Cardiac ventricle fibroblast (primary cell): ENCODE results near the genes CCT6B, UNC45B, CCL16 and CCL3.

DNA sequence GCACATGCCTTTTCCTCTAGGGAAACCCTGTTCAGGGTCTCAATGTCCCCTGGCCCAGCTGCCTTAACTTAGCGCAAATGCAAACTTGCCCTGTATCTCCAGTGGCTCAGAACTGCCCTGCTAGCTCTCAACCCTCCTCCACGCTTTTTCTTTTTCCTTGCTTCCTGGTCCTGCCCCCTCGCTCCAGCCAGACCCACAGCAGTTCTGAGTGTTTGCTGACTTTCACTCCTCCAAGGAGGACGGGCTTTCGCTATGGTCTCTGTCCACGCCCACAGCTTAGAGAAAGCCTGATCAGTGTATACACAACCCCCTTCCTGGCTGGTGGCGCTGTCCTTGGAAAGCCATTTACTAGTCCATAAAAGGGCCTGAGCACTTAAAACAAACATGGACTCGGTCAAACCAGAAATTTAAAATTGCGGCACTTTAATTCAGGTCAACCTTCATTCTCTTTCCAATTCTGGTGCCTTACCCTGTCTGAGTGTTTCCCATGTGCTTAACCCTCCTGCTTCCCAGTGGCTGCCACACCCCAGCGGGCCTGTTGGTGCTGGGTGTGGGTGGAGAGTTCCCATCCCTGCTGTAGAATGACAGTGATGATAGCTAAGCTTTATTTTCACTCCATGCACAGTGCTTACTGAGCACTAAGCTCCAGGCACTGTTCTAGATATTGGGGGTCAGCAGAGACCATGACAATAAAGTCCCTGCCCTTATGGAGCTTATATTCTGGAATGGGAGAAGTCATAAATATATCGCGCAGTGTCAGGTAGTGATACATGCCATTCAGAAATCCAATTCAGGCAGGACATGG, 15.5 kb upstream of the TMEM98 start:
- RAMPAGE, long total RNA = no peak

DNA sequence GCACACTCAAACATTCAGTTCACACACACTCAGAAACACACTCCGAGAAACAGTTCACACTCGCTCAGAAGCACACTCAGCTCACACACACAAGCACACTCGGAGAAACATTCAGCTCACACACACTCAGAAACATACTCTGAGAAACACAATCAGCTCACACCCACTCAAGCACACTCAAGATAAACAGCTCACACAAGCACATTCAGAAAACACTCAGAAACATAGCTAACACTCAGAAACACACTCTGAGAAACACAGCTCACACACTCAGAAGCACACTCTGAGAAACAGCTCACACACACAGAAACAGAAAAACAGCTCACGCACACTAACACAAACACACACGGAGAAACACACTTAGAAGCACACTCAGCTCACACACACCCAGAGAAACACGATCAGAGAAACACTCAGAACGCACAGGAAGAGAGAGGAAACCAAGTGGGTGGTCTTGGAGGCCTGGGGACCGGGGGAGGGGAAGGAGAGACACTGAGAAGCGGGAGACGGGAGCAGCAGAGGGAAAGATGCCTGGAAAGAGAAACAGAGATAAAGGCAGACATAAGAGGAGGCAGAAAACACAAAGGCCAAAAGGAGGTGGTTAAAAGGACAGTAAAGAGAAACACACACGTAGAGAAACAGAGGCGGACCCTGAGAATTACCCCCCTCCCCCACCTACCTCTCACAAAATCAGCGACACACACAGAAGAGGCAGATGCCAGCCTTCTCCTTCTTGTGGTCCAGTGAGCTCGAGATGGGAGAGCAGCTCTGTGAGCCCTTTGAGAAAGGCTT, 1.2 kb downstream of the TMEM98 start:
- RAMPAGE, long total RNA = no peak

GRCh38 chr17:33981914-33982477, 273.1 kb upstream of the CCL2 start:
- RAMPAGE, long total RNA = no peak

DNA sequence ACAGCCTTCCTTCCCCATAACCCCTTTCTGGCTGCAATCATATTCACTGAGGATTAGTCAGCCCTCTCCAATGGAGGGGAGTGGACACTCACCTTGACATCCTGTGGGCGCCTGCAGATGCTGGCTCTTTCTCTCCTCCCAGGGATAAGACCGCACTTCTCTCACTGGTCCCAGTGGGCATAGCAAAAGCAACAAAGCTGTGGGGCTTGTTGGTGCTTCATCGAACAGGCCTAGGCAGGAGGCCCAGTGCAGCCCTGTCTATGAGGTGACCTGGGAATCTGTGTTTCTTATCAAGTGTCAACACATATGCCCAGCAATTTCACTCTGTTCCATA, 271.0 kb upstream of the CCL2 start:
- RAMPAGE, long total RNA = no peak

- RAMPAGE, long total RNA = no peak
These were observed at the start of gene CCT6B for GRCh38 chr17:34960903-34961709. Gene CCT6B (minus strand): TSS chr17:34961460.

- RAMPAGE, long total RNA = no peak
These were observed 744 bp downstream of the LIG3 start for GRCh38 chr17:34981076-34981435.

- RAMPAGE, long total RNA = no peak
These were observed 18.1 kb downstream of the LIG3 start for GRCh38 chr17:34998086-34999113.

DNA sequence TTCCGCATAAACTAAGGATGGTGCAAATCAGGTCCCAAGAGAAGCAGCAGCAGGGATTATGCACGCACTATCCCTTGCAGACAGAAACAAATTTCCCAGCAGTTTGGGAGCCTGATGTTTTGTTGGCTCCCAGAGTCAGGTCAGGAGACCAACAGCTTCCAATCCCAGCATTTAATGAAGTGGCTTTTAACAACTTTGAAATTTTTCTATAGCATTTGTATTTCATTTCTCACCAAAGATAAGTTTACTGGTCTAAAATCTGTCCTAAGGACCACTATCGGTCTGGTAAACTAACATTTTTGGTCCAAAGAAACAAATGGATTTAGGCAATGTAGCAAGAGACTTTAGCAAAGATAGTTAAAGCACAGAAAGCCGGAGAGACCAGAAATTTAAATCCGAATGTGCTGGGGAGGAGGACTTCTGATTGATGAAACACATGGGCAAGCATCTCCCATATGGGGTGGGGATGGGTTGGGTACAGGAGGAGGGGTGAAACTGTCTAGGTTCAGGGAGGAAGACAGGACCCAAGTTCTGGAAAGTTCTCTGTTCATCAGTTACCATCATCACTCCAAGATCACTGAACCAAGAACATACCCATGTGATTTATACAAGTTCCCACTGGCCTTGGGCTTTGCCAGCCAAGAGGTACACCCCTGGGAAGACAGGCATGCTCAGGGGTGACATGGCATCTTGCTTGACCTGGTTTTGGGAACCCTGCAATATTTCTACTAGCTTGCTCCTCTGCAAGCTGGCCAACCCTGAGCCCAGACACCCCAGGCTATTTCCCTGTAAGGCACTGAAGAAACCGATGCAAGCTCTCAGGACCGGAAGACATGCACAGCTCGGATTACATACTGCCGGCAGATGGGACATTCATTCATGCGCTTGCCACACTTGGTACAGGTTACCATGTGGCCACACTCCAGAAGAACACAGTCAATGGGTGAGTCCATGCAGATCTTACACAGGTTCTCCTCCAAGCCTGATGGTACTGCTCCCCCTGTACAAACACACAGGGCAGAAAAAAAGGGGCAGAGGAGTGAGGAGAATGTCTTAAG, 31.2 kb downstream of the LIG3 start:
- RAMPAGE, long total RNA = no peak

DNA sequence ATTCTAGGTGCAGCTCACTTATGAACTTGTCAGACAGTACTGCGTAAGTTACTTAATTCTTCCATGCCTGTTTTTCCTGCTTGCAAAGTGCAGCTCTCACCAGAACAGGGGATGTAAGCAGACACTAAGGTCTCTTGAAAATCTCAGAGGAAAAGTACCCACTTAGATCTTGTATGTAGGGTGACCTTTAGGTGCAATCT, 38.7 kb downstream of the LIG3 start:
- RAMPAGE, long total RNA = no peak

GRCh38 chr17:35051663-35052214, 11.8 kb downstream of the RFFL start:
- RAMPAGE, long total RNA = no peak

- RAMPAGE, long total RNA = no peak
These were observed at the start of gene UNC45B for GRCh38 chr17:35147103-35148145. Gene UNC45B (plus strand): TSS chr17:35147817.

GRCh38 chr17:35214173-35214709, 20.0 kb upstream of the SLC35G3 start:
- RAMPAGE, long total RNA = no peak

GRCh38 chr17:35258476-35259312, 15.8 kb downstream of the SLFN5 start:
- RAMPAGE, long total RNA = no peak

DNA sequence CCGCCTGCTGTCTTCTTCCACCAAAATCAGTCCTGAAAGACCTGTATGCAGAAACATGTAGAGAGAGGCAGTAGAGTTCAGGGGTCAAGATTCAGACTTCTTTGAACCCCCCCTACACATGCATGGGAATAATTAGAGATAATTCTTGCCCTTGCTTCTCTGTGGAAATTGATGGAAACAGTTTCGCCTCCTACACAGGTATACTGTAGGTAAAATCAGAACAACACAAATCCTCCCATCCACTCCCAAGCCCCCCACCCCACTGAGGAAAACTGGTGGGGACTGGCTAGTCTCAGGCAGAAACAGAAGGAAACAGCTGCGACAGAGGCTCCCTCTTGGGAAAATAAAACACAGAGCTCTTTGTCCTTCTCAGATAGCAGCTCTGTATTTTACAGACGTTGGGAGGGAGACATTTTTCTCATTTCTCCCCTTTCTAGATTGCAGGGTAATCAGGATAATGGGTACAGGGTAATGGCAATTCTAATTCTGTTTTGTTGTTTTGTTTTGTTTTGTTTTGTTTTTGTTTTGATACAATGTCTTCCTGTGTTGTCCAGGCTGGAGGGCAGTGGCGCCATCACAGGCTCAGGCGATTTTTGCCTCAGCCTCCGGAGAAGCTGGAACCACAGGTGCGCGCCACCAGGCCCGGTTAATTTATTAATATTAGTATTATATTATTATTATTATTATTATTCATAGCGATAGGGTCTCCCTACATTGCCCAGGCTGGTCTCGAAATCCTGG, 1.0 kb downstream of the SLFN13 start:
- RAMPAGE, long total RNA = no peak

- RAMPAGE, long total RNA = no peak
These were observed 6.3 kb downstream of the SLFN12L start for GRCh38 chr17:35531242-35531522.

- RAMPAGE, long total RNA = no peak
These were observed 4.2 kb downstream of the SLFN12L start for GRCh38 chr17:35533124-35533790.

DNA sequence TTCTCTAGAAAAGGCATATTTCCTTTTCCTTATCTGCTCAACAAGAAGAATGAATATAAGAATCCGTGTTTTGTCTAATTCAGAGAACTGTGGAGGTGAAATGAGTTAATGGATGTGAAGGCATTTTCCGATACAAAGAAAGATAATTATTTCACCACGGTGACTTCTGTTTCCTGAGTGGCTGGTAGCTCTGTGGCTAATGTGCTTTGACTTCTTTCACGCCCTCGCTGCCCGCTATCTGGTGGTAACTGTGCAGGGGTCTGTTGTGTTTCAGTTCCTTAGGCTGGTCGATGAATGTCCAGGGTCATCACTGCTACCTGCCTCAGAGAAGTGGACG, 15.7 kb upstream of the CCL5 start:
- RAMPAGE, long total RNA = no peak

DNA sequence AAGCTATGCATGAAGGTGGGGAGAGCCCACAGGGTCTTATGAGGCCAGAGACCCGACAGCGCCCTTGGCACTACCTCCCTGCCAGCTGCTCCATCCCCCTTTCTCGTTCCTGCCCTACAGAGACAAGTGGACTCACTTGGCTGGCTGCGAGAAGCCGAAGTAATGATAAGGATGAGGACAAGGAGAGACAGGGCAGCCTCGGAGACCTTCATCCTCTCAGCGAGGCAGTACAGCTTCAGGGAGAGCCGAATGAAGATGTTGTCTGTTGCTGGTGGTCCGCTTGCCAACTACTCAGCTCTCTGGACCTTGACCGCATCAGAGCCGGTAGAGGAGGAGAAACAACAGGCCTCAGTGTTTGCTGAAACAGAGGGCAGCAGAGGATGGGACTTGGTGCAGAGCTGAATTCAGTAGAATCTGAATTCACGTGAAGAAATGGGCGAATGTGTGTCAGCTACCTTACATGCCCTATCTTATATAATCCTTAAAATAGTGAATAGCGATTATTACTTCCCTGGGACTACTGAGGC, at the start of gene CCL16:
CCL16 (minus strand) TSS at position 289 of the 527 bp plus-strand sequence.
- RAMPAGE, long total RNA = no peak

GRCh38 chr17:36089515-36090779, at the start of gene CCL3:
Gene CCL3 (minus strand): TSS chr17:36090143.
- RAMPAGE, long total RNA = no peak

DNA sequence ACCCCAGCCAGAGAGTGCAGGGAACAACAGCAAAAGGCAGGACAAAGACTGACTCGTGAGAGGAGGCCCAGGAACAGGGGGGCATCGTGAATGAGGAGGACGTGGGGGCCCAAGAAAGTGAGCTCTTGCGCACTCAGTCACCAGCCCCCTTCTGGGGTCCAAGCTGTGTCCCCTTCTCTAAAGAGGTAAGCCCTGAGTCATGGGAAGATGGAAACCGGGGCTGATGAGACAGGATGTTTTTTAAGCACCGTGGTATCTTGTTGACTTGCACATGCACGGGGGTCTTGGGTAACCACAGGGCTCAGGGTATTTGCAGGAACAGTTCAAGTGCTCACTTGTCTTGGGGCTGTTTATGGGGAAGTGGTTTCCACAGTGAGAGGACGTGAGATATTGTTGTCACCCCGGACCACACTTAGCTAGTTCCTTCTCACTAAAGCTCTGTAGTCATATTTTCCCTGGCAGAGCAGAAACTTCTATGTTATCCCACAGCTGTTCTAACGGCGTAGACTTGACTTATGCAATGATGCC, 7.7 kb downstream of the CCL3L3 start:
- RAMPAGE, long total RNA = no peak